Right lobe of liver (tissue), 4 donors: ENCODE results near the genes GLRX5 and C14orf132.

DNA sequence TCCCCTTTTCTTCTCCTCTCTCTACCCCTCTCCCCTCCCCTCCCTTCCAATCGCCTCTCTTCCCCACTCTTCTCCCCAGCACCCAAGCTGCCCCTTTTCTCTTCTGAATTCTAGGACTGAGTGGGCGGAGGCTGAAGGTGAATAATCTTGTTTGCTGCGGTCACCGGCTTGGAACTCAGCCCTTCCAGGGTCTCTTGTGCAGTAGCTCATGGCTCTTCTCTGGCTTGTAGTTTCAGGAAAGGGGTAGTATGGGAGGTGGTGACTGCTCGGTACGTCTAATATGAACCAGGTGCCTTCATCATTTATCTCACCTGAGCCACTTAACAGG, 1.0 kb downstream of the SERPINA3 start:
- PRO-cap, 4 experiments: no peak in any of the 4 experiments
- RAMPAGE, long total RNA, 2 experiments: no peak in any of the 2 experiments

DNA sequence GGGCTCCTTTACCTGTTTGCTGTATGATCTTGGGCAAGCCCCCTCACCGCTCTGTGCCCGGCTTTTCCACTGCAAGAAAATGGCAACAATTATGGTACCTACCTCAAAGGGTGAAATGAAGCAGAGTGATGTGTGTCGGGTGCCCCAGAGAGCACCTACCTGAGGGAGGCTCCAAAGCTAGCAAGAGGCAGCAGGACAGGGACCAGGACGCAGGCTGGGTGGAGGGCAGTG, 1.9 kb downstream of the SERPINA3 start:
- PRO-cap, 4 experiments: peak in 1 of 4 experiments; most common plus-strand start position 183 of the sequence (in 1); most common minus-strand start position 70 of the sequence (in 1)
- RAMPAGE, long total RNA, 2 experiments: no peak in any of the 2 experiments

- PRO-cap, 4 experiments: no peak in any of the 4 experiments
- RAMPAGE, long total RNA, 2 experiments: no peak in any of the 2 experiments
Observed at GRCh38 chr14:94945553-94946013, 175.7 kb upstream of the GSC start.

GRCh38 chr14:95096002-95096939, 61.1 kb downstream of the DICER1 start:
- PRO-cap, 4 experiments: peak in 1 of 4 experiments; most common minus-strand start chr14:95096204 (in 1)
- RAMPAGE, long total RNA, 2 experiments: no peak in any of the 2 experiments

GRCh38 chr14:95103068-95103628, 54.2 kb downstream of the DICER1 start:
- PRO-cap, 4 experiments: no peak in any of the 4 experiments
- RAMPAGE, long total RNA, 2 experiments: start-site peak on the minus strand in 1 of 2 experiments, at chr14:95103346-95103421 at its widest, 59 reads per replicate

DNA sequence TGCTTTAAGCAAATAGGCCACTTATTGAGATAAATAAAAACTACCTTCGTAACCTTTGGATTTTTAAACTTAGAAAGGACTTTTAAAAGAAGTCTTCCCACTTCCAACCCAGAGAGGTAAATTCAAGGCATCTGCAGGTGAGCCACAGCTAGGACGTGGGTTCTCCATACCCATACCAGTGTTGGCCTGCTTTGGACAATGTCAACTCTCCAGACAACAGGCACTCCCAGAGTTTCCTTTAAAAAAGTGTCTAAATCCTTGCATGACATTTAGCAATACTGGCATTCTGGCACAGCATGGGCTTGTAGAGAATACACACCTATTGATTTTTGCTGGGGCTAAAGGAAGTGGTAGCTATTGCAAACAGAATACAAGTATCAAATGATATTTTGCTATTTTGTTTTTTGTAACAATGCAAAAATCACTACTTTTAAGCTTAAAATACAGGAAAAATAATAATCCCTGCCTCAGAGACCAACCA, 25.7 kb upstream of the DICER1 start:
- PRO-cap, 4 experiments: peak in 3 of 4 experiments; most common plus-strand start position 281 of the sequence (in 1); most common minus-strand start position 188 of the sequence (in 3)
- RAMPAGE, long total RNA, 2 experiments: no peak in any of the 2 experiments

GRCh38 chr14:95190844-95191866, 33.8 kb upstream of the DICER1 start:
- PRO-cap, 4 experiments: peak in 1 of 4 experiments; most common minus-strand start chr14:95191168 (in 1)
- RAMPAGE, long total RNA, 2 experiments: no peak in any of the 2 experiments

DNA sequence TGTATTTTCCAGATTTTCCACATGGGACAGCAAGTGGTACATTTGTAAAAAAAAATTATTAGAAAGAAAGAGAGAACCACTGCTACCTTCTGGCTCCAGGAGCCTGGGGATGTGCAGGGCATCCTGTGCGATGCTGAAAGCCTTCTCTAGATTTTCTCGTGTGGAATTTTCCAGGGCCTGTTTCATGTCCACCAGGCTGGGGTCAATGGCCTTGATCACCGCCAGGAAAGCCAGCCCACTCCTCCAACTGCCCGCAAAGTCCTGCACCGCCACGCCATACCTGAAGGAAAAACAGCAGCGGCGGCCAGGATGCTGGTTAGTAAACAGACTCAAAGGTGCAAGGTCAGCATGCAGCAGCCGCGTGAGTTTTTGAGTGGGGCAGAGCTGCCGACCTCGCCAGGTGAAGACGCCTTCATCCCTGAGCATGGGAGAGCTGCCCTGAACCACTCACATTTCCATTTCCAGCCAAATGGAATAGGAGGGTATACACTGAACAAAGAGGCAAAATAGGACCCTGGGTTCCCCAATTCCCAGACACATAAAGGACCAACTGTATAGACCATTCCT, 53.4 kb upstream of the DICER1 start:
- PRO-cap, 4 experiments: peak in 2 of 4 experiments; most common plus-strand start position 381 of the sequence (in 2); most common minus-strand start position 148 of the sequence (in 1)
- RAMPAGE, long total RNA, 2 experiments: no peak in any of the 2 experiments

DNA sequence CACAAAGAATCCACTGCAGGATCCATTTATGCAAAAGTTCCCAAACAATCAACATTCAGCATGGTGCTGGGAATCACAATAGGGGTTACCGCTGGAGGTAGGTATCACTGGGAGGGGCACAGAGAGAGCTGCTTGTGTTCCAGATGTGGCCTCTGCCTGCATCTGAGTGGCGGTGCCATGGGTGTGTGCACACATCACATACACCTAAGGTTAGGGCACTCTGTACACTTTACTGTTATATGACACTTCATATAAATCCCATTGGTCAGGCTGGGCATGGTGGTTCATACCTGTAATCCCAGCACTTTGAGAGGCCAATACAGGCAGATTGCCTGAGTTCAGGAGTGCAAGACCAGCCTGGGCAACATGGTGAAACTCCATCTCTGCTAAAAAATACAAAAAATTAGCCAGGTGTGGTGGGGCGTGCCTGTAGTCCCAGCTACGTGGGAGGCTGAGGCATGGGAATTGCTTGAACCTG, 30.7 kb downstream of the CLMN start:
- PRO-cap, 4 experiments: no peak in any of the 4 experiments
- RAMPAGE, long total RNA, 2 experiments: no peak in any of the 2 experiments

GRCh38 chr14:95408317-95408999, 88.8 kb upstream of the CLMN start:
- PRO-cap, 4 experiments: no peak in any of the 4 experiments
- RAMPAGE, long total RNA, 2 experiments: no peak in any of the 2 experiments

- PRO-cap, 4 experiments: no peak in any of the 4 experiments
- RAMPAGE, long total RNA, 2 experiments: no peak in any of the 2 experiments
Observed at GRCh38 chr14:95468646-95469288, 47.7 kb downstream of the SYNE3 start.

- PRO-cap, 4 experiments: no peak in any of the 4 experiments
- RAMPAGE, long total RNA, 2 experiments: no peak in any of the 2 experiments
Observed at GRCh38 chr14:95479954-95480755, 36.3 kb downstream of the SYNE3 start.

- PRO-cap, 4 experiments: peak in 2 of 4 experiments; most common plus-strand start chr14:95515459 (in 1); most common minus-strand start chr14:95515272 (in 1)
- RAMPAGE, long total RNA, 2 experiments: no peak in any of the 2 experiments
Observed at GRCh38 chr14:95514835-95515698, 1.4 kb downstream of the SYNE3 start.

- PRO-cap, 4 experiments: no peak in any of the 4 experiments
- RAMPAGE, long total RNA, 2 experiments: no peak in any of the 2 experiments
Observed at GRCh38 chr14:95526922-95527588, 7.8 kb upstream of the GLRX5 start.

GRCh38 chr14:95534891-95535535, at the start of gene GLRX5:
Gene GLRX5 (plus strand): TSS chr14:95535050.
- PRO-cap, 4 experiments: peak in 4 of 4 experiments; most common plus-strand start chr14:95535050 (in 4)
- RAMPAGE, long total RNA, 2 experiments: no peak in any of the 2 experiments

- PRO-cap, 4 experiments: peak in 1 of 4 experiments; most common plus-strand start chr14:95548146 (in 1)
- RAMPAGE, long total RNA, 2 experiments: no peak in any of the 2 experiments
Observed at GRCh38 chr14:95547437-95548313, 12.8 kb downstream of the GLRX5 start.

GRCh38 chr14:96038889-96039583, at the start of gene C14orf132:
Gene C14orf132 (plus strand): TSS chr14:96039362.
- PRO-cap, 4 experiments: peak in 4 of 4 experiments; most common plus-strand start chr14:96039364 (in 2); most common minus-strand start chr14:96039196 (in 2)
- RAMPAGE, long total RNA, 2 experiments: start-site peak on the plus strand in 1 of 2 experiments, at chr14:96039314-96039422 at its widest, 31 reads per replicate

- PRO-cap, 4 experiments: peak in 3 of 4 experiments; most common plus-strand start chr14:96096165 (in 3); most common minus-strand start chr14:96095994 (in 2)
- RAMPAGE, long total RNA, 2 experiments: no peak in any of the 2 experiments
Observed at GRCh38 chr14:96095629-96096385, 56.6 kb downstream of the C14orf132 start.

DNA sequence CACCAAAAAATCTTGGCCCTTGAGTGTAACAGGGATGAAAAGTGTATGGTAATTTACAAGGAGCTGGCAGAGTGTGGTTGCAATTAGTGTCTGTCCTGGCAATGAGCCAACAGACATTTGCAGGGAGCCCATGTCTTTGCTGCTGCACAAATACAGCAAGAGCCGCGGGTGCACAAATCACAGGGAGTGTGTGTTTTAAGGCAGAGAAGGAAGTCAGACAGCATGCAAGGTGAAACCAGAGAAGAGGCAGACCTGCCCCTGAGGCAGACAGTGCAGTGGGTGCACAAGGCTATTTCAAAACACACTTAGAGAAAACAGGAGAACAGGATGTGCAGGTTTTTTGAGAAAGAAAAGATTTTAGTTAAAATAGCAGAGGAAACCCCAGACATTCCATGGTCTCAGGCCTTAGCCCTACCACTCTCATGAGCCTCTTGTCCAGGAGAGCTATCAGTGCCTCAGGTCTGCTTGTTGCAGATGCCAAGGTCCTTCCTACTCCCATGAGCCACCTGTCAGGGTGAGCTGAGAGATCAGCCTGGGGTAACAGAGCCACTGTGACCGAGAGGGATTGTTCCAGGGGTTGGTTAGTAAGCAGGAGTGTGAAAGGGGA, 78.0 kb downstream of the C14orf132 start:
- PRO-cap, 4 experiments: no peak in any of the 4 experiments
- RAMPAGE, long total RNA, 2 experiments: no peak in any of the 2 experiments

- PRO-cap, 4 experiments: peak in 1 of 4 experiments; most common plus-strand start chr14:96167660 (in 1); most common minus-strand start chr14:96167538 (in 1)
- RAMPAGE, long total RNA, 2 experiments: no peak in any of the 2 experiments
Observed at GRCh38 chr14:96167395-96167765, 37.3 kb upstream of the BDKRB2 start.